ENCODE measurements around the genes RBBP8, RIOK3 and TTC39C.

GRCh38 chr18:22932845-22934180 lies at the start of gene RBBP8:
Gene RBBP8 (plus strand): TSS chr18:22933328.
- RAMPAGE, long total RNA, result start-site peak on the plus strand at chr18:22933349-22933426, 1,234 and 1,666 reads in 2 replicates; start-site peak on the minus strand at chr18:22933738-22933837, 60 and 31 reads in 2 replicates; start-site peak on the plus strand at chr18:22933866-22933903, 181 and 459 reads in 2 replicates
- RRBS, result 2% methylated on average over 21 of the region's 107 CpGs

GRCh38 chr18:23053695-23054322 lies 81.5 kb upstream of the CABLES1 start:
- RAMPAGE, long total RNA, result no peak
- RRBS, result no CpG with 5 or more reads among the region's 11 CpGs

- RAMPAGE, long total RNA, result no peak
- RRBS, result no CpG with 5 or more reads among the region's 7 CpGs
Measured at GRCh38 chr18:23106528-23107114, 28.7 kb upstream of the CABLES1 start.

- RAMPAGE, long total RNA, result no peak
- RRBS, result no CpG with 5 or more reads among the region's 18 CpGs
Measured at GRCh38 chr18:23133803-23134755, 1.2 kb upstream of the CABLES1 start.

DNA sequence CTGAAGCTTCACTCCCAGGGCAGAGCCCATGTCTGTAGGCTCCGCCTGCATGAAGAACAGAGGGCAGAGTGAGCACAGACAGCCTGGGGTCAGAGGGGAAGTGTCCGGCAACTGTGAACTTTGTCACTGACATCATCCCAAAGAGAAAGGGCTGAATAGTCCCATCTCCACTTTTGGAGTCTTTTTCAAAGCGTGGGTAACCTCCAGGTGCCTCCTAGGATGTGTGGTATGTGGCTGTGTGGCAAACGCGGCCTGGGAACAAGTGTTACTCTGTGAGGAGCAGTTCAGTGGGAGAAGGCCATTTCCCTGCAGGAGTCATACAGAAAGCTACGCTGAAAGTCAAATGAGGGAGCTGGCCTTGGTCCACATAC lies 54.5 kb downstream of the CABLES1 start:
- RAMPAGE, long total RNA, result no peak
- RRBS, result no CpG with 5 or more reads among the region's 6 CpGs

DNA sequence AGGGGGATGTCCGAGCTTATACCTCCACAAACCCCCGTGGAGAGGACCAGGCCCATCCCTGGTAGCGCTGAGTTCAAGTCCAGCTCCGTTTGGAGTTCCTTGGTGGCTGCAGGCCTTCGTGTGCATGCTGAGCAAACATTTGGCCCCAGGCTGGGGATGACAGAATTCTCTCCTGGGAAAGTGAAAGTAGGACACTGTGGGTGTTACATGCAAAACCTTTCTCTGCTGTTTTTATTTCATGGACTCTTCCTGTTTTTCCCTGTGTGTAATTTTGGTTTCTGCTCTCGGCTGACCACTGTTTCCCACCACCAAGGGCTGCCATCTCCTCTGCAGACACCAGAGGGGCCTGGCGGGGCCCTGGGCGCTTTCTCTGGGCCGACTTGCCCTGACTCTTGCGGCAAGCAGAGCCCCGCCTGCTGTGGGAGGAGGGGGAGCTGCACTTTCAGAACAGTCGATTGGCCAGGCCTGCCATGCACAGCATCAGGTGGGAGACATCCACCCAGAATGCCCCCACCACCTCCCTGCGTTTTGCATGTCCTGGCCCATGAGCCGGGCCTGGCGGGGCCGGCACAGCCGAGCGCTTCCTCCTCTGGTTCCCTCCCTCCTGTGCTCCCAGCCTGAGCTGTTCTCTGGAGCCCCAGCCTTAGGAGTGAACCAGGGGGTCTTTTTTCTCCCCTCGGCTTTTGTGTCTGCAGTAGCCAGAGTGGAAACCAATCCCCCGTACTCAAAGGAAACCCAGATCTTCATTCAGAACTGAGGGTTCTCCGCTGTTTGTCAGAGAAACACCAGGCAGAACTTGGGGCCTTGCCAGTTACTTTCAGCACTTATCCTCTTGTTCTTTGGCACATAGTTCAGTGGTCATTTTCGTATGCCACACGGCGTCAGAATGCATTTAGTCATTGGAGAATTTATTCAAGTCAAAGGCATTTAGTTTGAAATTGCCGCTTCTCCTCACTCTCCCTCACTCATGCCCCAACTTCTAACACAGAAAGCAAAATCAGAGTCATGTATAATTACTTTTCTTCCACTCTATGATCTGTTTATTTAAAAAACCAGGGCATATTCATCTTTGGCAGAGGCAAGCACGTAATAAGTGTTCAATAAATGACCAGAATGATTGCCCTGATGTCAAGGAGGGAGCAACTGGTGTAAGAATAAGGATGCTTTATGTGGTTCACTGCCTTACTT lies 102.6 kb downstream of the CABLES1 start:
- RAMPAGE, long total RNA, result no peak
- RRBS, result no CpG with 5 or more reads among the region's 26 CpGs

GRCh38 chr18:23452959-23453683 lies at the start of gene RIOK3:
Gene RIOK3 (plus strand): TSS chr18:23453287.
- RAMPAGE, long total RNA, result start-site peak on the plus strand at chr18:23453299-23453318, 109 and 294 reads in 2 replicates
- RRBS, result 1% methylated on average over 13 of the region's 53 CpGs

DNA sequence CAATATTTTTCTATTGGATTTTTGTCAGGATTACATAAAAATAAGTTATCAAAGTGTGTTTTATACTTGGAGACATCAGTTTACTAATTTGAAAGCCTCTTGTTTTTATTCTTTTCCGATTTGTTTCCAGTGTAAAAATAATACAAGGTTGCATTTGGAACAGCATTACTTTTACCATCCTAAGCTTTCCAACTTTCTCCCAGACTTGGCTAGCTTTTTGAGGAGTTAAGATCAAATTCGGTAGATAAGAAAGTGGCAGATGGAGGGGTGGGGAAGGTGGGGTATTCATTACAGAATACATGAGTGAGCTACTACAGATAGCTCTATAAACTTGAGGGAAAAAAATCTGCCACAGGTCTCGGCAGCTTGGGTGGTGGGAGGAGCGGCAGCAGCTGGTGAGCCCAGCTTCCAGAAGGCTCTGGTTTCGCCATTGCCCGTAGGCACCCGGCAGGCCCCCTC lies 18.8 kb upstream of the RMC1 start:
- RAMPAGE, long total RNA, result no peak
- RRBS, result no CpG with 5 or more reads among the region's 7 CpGs

DNA sequence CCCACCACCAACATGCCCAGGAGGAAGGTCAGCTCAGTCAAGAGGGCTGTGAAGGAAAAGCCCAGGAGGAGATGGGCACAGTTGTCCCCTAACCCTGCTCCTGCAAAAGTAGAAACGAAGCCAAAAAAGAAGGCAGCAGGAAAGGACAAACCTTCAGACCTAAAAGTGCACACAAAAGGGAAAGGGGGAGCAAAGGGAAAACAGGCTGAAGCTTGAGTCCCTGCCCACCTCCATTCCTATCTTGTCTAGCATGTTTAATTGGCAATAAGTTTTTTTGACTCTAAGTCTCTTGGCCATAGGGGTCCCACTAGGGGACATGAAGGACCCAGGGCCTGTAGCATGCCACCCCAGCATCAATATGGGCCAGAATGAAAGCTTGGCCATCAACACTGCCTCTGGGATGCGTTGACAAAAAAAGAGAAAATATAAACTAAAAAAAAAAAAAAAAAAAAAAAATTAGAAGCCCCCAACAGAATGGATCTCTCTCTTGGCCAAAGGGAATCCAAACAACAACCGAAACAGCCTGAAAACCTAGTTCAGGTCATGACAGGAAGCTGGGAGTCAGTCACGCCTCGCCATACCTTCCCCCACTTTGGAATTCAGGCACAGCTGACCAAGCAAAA lies 18.2 kb upstream of the RMC1 start:
- RAMPAGE, long total RNA, result no peak
- RRBS, result no CpG with 5 or more reads among the region's 5 CpGs

- RAMPAGE, long total RNA, result no peak
- RRBS, result 82% methylated on average over 4 of the region's 17 CpGs
Measured at GRCh38 chr18:23585186-23585905, 960 bp downstream of the NPC1 start.

DNA sequence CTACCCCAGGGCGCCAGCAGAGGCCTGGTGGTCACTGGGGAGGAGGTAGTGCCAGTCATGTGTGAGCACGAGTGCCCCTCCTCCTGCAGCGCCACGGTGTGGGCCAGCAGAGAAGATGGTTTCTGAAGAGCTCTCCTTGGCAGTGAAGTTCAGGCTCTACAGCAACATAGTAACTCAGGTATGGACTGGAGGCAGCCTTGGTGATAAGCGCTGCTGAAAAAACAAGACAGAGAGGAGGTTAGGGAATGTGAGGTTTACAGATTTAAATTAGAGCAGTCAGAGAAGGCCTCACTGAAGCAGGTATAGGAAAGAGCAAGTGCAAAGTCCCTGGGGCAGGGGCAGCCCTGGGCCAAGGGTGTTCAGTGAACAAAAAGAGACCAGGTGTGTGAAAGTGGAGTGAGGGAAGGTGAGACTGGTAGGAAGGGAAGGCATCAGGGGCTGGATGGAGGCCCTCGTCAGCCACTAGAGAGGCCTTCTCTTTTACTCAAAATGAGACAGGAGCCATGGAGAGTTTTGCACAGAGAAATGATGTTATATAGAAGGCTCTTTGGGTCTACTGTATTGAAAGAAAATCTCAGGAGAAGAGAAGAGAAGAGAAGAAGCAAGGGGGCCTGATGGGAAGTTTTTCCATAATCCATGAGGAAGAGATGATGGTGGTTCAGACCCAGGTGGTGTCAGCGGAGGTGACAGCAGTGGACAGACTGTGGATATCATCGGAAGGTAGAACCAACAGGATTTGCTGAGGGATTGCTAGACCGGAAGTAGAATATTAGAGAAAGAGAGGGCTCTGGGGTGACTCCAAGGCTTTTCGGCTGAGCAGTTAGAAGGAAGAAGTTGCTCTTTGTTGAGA lies 89.7 kb downstream of the LAMA3 start:
- RAMPAGE, long total RNA, result no peak
- RRBS, result no CpG with 5 or more reads among the region's 10 CpGs

GRCh38 chr18:23825978-23826699 lies 136.9 kb downstream of the LAMA3 start:
- RAMPAGE, long total RNA, result no peak
- RRBS, result no CpG with 5 or more reads among the region's 9 CpGs

DNA sequence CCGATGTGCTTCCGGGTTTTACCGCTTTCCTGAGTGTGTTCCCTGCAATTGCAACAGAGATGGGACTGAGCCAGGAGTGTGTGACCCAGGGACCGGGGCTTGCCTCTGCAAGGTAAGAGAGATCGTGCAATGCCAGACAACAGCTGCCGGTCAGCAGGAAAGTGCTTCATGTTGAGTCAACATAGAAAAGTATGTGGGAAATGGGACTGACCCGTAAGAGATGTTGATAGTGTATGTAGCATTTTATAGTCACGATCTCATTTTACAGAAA lies 156.7 kb upstream of the TTC39C start:
- RAMPAGE, long total RNA, result no peak
- RRBS, result 35% methylated on average over 4 of the region's 8 CpGs

GRCh38 chr18:23884187-23885319 lies 130.0 kb upstream of the TTC39C start:
- RAMPAGE, long total RNA, result no peak
- RRBS, result no CpG with 5 or more reads among the region's 17 CpGs

GRCh38 chr18:23896511-23897176 lies 117.9 kb upstream of the TTC39C start:
- RAMPAGE, long total RNA, result no peak
- RRBS, result no CpG with 5 or more reads among the region's 5 CpGs

DNA sequence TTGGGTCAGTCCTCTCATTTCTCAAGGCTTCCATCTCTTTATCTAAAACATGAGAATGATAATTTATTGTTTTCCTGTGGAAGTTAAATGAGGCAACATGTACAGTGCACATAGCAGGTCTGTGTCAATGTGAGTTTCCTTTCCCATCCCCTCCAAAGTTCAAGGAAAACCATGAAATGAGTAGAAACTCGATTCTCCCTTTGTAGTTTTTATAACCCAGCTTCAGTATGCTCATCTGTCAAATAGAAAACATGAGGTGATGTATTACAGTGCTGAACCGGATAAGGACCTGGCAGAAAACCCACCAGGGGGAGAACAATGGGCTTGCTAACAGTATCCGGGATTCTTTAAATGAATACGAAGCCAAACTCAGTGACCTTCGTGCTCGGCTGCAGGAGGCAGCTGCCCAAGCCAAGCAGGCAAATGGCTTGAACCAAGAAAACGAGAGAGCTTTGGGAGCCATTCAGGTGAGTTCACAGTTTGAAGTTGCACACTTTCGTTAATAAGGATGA lies 113.6 kb upstream of the TTC39C start:
- RAMPAGE, long total RNA, result no peak
- RRBS, result 14% methylated on average over 1 of the region's 8 CpGs

DNA sequence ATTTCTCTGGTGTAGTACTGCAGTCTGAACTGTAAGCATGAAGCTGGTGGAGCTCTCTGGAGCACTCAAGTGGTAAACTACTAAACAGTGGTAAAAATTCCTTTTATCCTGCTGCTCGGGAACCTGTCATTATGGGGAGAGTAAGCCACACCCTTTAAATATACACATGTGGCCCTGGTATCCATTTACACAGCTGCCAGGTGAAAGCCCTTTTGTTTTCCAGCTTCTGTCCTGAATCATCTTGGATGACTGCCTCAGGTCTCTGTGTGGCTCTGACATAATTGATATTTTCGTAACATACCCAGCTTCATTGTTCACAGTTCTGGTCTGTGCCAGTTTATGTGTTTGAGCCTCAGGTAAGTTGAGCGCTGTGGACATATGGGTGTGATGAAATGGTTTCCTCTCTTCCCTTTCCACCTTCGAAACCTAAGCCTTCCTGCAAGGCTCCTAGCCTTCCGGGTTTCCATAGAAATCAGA lies 15.8 kb upstream of the TTC39C start:
- RAMPAGE, long total RNA, result no peak
- RRBS, result no CpG with 5 or more reads among the region's 5 CpGs

DNA sequence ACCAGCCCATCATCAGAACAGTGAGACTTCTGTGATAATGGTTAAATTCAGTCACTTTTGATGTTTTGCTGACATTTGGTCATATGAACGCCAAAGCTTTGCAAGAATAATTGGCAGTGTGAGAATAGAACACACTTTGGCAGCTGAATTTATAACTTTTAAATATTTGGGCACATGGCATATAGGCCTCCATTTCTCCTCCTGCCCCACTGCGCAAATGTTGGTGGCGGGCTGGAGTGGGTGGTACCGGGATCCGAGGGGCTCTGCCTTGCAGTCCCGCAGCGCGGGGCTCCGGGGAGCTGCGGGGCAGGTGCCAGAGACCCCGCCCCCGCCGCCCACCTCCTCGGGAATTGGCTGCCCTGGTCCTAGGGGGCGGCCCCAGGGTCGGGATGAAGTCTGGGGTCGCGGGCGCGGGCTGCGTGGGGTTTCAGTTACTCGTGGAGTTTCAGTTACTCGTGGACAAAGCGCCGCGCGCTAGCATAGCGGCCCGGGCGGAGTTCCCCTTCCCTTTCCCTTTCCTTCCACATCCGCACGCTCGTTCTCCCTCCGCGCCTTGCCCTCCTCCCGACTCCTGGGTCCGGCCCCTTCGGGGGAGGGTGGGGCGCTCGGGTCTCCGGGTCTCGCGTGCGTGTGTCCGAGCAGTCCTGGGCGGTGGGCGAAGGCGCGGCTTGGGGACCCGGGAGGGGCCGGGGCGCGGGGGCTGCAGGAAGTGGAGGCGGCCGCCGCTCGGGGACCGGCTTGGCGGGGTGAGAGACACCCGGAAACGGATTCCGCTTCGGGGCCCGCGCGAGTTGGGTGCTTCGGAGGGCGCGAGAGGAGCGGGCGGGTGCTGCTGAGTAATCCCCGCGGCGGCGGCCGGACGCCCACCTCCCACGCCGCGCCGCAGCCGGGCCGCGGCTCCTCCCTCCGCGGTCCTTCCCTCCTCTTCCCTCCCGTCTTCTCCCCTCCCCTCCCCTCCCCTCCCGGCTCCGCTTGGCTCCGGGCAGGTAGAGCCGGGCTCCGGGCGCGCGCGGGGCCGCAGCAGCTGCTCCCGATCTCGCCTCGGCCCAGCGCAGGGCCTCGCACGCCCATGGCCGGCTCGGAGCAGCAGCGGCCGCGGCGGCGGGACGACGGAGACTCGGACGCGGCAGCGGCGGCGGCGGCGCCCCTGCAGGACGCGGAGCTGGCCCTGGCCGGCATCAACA lies at the start of gene TTC39C:
TSS of gene TTC39C (plus strand) at position 952 of the 1,184 bp plus-strand sequence.
- RAMPAGE, long total RNA, result no peak
- RRBS, result 2% methylated on average over 68 of the region's 123 CpGs

- RAMPAGE, long total RNA, result no peak
- RRBS, result no CpG with 5 or more reads among the region's 13 CpGs
Measured at GRCh38 chr18:24015805-24016453, 1.4 kb downstream of the TTC39C start.

- RAMPAGE, long total RNA, result no peak
- RRBS, result no CpG with 5 or more reads among the region's 18 CpGs
Measured at GRCh38 chr18:24112564-24113541, 26.0 kb upstream of the CABYR start.